SK-MEL-5 (cell line): Measurements from ENCODE around the genes FBXW9, CALR and GADD45GIP1.

GRCh38 chr19:11925765-11926094 lies 823 bp downstream of the ZNF700 start:
RAMPAGE:
- cytosol, long total RNA: no peak
- long total RNA: no peak
- nucleus, long total RNA: no peak

DNA sequence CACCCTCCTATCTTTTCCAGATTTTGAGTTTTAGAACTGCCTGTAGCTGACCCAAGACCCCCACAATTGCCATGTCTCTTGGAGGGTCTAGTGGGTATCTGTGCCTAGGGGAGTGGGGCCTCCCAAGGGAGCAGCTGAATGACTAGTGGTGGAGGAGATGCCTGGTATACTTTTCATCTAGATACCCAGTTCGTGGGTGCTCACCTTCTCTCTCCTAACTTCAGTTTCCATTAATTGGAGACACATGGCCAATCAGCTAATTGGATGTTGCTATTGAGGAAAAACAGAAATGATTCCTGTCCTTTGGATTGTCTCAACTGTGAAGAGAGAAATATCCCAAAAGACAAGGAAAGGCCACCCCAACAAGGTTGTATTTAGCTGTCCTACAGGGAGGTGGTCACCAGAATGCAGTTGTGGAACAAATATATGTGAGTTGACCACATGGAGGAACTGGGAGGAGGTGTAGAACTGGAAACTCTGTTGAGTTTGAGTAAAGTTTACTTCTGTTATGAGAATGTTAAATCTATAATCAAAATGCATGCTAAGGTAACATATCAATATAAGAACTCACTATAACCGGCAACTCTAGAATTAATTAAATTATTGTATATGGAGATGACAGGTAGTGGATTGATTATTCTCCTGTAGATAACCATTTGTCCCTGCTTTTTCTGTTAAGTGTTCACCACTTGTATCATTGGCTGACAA lies 5.2 kb downstream of the ZNF700 start:
RAMPAGE:
- cytosol, long total RNA: no peak
- long total RNA: no peak
- nucleus, long total RNA: no peak

DNA sequence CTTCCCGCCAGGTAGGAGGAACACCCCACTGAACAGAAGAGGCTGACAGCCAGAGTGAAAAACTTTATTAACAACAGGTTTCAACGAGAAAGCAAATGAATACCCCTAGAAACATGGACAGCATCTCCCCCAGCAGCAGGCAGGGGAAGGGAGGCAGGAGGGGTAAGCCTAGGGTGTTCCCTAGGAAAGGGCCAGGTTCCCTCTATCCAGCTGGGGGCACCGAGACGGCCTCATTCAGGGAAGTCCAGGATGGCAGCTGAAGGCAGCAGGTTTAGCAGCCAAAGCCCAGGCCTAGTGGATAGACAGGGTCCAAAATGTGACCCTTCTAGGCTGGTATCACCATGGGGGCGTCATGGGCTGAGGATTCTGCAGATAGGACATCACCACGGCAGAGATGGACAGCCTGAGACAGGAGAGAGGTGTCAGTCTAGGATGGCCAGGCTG lies 1.2 kb downstream of the WDR83OS start:
RAMPAGE:
- cytosol, long total RNA: no peak
- long total RNA: no peak
- nucleus, long total RNA: no peak

RAMPAGE:
- cytosol, long total RNA: no peak
- long total RNA: no peak
- nucleus, long total RNA: no peak
Observed at GRCh38 chr19:12696320-12697340, at the start of gene FBXW9. FBXW9 (minus strand) TSS chr19:12696631.

RAMPAGE:
- cytosol, long total RNA: no peak
- long total RNA: no peak
- nucleus, long total RNA: no peak
Observed at GRCh38 chr19:12749889-12750637, 1.5 kb upstream of the BEST2 start.

GRCh38 chr19:12781957-12782886 lies 6.9 kb upstream of the HOOK2 start:
RAMPAGE:
- cytosol, long total RNA: no peak
- long total RNA: no peak
- nucleus, long total RNA: no peak

DNA sequence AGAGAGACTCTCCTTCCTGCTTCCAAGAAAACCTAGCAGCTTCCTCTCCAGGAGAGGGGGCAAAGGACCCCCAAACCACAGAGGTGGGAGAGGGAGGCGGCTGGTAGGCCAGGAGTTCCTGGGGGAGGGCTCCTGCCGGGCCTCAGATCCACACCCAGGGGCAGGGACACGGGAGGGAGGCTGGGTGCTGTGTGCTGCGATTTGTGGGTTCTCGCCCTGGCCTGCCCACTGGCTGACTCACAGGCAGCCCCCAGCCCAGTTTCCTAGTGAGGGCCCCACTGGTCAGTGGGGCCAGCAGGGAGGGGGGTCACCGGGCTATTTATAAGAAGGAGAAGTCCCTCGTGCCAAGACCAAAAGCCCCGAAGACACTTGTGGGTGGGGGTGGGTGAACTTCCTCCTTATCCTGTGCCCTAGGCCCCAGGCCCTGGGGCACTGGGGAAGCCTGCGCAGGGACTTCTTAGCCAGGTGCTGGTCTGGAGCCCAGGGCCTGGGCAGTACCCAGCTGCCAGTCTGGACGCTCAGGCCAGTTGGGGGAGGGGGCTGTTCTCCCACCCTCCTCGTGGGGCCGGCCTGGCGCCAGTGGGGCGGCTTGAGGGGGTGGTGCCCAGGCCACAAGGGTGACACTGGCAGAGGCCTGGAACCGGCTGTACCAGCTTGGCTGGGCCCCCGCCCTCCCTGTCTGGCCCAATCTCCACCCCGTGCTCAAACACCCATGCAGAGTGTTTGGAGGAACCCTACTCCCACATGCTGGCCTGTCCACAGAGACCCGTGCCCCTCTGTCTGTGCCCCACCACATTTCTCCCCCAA lies 5.0 kb upstream of the JUNB start:
RAMPAGE:
- cytosol, long total RNA: no peak
- long total RNA: no peak
- nucleus, long total RNA: no peak

RAMPAGE:
- cytosol, long total RNA: no peak
- long total RNA: no peak
- nucleus, long total RNA: no peak
Observed at GRCh38 chr19:12788295-12789216, 2.7 kb upstream of the JUNB start.

DNA sequence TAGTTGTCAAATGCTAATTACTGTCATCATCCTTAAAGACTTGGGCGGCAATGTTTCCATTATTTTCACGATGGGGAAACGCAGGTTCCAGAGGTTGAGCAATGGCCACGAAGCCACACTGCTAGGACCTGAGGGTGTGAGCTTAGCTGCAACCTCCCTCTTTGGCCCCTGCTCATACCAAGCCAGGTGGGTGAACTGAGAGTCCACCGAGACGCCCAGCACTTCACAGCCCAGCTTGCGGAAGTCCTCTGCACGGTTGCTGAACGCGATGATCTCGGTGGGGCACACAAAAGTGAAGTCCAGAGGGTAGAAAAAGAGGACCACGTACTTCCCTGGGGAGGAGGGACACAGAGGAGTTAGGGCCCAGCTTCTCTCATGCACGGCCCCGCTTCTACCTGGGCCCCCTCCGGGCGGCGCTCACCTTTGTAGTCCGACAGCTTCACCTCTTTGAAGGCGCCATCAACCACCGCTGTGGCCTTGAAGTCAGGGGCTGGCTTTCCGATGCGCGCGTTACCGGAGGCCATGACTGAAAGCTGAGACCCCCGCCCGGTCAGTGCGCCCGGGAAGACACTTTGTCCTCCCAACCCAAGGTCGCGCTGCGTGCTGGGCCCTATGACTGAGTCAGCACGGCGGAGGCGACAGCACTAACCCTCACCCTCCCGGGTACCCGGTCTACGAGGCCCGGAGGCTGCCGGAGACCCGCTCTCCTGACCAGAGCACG lies 702 bp downstream of the PRDX2 start:
RAMPAGE:
- cytosol, long total RNA: no peak
- long total RNA: no peak
- nucleus, long total RNA: no peak

RAMPAGE:
- cytosol, long total RNA: no peak
- long total RNA: no peak
- nucleus, long total RNA: no peak
Observed at GRCh38 chr19:12835184-12835713, 870 bp upstream of the RTBDN start.

RAMPAGE:
- cytosol, long total RNA: no peak
- long total RNA: no peak
- nucleus, long total RNA: no peak
Observed at GRCh38 chr19:12884749-12885805, 1.9 kb downstream of the KLF1 start.

RAMPAGE:
- cytosol, long total RNA: start-site peak on the plus strand at chr19:12938608-12938615, 7,858 and 4,242 reads in 2 replicates
- long total RNA: start-site peak on the plus strand at chr19:12938608-12938672, 6,444 and 3,757 reads in 2 replicates
- nucleus, long total RNA: no peak
Observed at GRCh38 chr19:12938548-12938923, at the start of gene CALR. CALR (plus strand) TSS chr19:12938609.

GRCh38 chr19:12956194-12957609 lies at the start of gene GADD45GIP1:
GADD45GIP1 (minus strand) TSS chr19:12957223.
RAMPAGE:
- cytosol, long total RNA: no peak
- long total RNA: no peak
- nucleus, long total RNA: no peak

GRCh38 chr19:13021208-13021869 lies 26.1 kb downstream of the NFIX start:
RAMPAGE:
- cytosol, long total RNA: no peak
- long total RNA: no peak
- nucleus, long total RNA: no peak

GRCh38 chr19:13023849-13024180 lies 28.5 kb downstream of the NFIX start:
RAMPAGE:
- cytosol, long total RNA: no peak
- long total RNA: no peak
- nucleus, long total RNA: no peak

GRCh38 chr19:13121297-13121655 lies 3.2 kb downstream of the NACC1 start:
RAMPAGE:
- cytosol, long total RNA: no peak
- long total RNA: no peak
- nucleus, long total RNA: no peak

GRCh38 chr19:13154718-13155450 lies 4.7 kb downstream of the IER2 start:
RAMPAGE:
- cytosol, long total RNA: no peak
- long total RNA: no peak
- nucleus, long total RNA: no peak

DNA sequence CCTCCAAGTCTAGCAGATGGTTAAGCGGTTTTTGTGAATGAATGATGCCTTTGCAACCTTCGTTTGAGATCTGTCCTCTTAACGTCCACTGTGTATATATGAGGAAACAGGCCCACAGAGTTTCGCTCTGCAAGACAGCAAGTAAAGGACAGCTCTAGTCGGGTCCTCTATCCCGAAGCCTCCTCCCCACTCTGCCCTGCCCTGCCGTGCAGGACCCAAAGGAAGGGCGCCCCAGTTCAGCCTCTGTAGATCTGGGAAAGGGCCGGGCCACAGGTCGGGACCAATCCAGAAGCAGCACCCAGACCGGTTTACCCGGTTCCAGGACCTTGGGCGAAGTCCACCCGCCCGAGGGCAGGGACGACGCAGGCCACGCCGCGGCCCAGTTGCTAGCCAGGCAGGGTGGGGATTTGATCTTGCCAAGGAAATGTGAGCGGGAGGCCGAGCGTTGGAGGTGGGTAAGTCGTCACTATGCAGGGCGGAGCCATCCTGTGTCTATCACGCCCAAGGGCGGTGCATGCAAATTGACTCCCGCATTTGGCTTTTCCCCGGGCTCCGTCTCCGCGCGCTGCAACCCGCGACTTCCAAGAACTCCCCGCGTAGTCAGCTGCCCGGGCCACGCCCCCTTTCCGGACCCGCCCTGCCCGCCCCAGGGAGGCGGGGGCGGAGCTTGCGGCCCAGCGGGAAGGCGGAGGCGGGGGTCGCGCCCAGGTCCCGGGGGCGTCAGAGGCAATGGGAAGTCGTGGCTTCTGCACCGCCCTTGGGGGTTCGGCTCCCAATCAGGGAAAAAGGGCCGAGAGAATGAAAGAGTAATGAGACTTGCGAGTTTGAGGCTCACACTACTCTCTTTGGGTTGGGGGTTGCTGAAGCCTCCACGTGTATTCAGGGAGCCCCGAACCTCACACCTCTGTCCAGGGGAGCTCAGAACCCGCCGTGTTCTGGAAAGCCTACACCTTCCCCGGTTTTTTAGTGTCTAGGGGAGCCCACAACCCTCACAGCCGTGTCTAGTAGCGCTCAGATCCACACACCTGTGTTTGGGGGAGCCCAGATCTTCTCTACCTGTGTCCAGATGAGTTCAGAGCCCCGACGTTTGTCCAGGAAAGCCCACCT lies 12.7 kb downstream of the IER2 start:
RAMPAGE:
- cytosol, long total RNA: no peak
- long total RNA: no peak
- nucleus, long total RNA: no peak

RAMPAGE:
- cytosol, long total RNA: no peak
- long total RNA: no peak
- nucleus, long total RNA: no peak
Observed at GRCh38 chr19:13208353-13209020, 58.3 kb downstream of the IER2 start.

RAMPAGE:
- cytosol, long total RNA: no peak
- long total RNA: no peak
- nucleus, long total RNA: no peak
Observed at GRCh38 chr19:13234534-13234889, 84.3 kb downstream of the IER2 start.